Cardiac atrium fibroblast (primary cell): ENCODE data around the gene CEBPA.

- RAMPAGE, long total RNA: no peak
Measured at GRCh38 chr19:33246608-33247285, 21.1 kb upstream of the SLC7A10 start.

GRCh38 chr19:33293974-33294630 lies 8.2 kb downstream of the CEBPA start:
- RAMPAGE, long total RNA: no peak

DNA sequence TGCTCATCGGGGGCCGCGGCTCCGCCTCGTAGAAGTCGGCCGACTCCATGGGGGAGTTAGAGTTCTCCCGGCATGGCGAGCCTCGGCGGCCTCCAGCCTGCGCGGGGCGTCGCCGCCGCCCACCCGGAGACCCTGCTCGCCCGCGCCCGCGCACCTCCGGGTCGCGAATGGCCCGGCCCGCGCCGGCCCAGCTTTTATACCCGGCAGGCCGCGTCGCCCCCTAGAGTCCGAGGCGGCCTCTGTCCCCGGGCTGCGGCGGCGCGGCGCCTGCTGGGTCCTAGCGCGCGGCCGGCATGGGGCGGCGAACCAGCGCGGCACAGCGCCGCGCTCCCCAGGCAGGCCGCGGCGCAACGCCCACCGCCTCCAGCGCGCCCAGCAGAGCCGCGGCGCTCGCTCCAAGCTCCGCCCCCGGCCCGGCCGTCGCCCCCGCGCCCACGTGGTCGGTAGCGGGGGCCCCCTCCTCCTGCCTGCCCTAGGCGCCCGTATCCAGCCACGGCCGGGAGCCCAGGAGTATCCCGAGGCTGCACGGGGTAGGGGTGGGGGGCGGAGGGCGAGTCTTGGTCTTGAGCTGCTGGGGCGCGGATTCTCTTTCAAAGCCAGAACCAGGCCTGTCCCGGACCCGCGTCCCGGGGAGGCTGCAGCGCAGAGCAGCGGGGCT lies at the start of gene CEBPA:
Gene CEBPA, minus strand, starts transcription at position 169 of the 658 bp plus-strand sequence.
- RAMPAGE, long total RNA: no peak

DNA sequence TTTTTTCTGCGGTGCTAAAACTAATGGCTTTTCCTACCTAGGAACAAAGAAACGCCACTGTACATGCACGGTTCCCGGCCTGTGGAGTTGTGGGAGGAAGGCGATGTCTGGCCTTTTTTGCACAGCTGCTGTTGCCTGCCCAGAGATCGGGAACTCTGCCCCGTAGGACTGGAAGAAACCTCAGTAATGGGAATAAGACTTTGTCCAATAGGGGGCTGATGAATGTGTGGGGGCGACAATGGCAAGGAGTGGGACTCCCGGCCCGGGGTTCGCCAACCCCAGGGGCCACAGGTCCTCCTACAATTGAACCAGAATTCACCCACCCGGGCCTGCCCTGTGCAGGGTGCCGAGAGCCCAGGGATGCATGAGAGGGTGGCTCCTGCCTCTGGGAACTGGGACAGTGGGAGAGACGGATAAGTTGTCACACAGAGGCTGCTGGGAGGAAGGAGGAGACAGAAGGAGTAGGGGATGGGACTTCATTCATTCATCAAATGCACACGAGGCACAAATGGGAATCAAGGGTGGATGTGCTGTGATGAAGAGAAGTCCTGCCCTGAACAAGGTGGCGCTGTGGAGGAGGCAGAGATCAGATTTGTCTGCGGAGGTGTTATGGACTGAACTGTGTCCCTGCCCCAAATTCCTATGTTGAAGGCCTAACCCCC lies 2.1 kb upstream of the CEBPA start:
- RAMPAGE, long total RNA: no peak

DNA sequence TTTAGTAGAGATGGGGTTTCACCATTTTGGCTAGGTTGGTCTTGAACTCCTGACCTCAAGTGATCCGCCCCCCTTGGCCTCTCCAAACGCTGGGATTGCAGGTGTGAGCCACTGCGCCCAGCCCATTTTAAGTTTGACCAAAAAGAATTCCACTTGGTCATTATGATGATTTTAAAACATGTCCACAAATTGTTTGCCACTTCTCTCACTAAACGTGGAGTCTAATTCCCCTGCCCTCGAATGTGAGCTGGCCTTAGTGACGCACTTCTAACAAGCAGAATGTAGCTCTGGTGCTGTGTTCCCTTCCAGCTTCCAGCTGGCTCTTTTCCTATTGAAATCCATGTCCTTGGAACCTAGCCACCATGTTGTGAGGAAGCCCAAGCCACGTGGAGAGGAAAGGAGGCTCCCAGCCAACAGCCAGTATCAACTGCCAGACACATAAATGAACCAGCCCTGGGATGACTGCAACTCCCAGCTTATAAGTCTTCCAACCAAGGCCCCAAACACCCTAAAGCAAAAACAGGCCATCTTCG lies 23.5 kb upstream of the CEBPA start:
- RAMPAGE, long total RNA: no peak

DNA sequence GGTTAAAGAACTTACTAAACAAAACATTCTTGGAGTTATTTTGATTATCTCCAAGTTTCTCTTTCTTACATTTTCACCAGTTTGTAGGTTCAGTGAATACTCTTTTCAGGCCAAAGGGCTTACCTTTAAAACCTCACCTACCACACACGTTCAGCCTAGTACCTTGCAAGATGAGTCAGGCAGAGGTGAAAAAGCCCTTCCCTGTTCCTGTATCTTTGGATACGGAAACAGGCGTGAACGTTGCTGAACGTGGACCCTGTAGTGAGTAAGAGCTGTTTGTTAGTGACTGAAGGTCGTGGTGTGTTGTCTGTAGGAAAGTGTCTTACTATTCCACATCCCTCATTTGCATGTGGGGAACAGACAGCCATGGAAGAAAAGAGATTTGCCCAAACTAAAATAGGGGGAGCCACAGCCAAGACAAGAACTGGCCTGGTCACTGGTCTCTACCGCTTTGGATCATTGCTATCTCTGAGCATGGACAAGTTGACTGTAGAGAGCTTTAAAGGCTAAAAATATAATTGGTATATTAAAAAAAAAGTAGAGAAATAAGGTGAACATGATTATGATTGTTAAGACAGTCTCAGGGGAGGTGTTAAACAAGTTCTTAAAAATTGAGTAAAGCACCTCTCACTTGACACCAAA lies 3.5 kb downstream of the CEBPG start:
- RAMPAGE, long total RNA: no peak

DNA sequence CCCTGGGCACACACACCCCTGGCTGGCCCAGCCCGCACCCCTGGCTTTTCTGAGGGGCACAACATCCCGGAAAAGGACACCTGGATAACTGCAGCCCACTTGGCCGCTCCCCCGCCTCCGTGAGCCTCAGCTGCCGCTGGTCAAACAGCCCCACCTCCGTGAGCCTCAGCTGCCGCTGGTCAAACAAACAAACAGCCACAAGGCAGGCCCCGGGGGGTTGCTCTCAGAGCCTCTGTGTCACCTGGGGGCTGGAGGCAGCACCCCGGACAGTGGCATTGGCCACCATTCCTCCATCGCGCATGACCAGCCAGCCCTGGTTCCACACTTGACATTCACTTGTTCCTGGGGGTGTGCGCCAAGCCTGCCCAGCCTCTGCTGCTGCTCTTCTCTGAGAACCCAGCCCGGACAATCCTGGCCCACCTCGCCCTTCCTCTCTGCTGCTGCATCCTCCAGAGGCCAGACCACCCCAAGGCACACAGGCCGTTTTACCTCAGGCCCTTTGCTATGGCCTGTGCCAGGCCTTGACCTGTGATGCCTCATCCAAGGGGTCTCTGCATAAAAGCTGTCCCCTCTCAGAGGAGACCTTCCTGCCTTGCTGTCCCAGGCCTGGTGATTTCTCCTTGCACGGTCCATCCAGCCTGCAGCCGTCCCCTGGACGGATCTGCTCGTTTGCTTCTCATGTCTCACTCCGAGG lies 20.0 kb downstream of the CEBPG start:
- RAMPAGE, long total RNA: no peak

DNA sequence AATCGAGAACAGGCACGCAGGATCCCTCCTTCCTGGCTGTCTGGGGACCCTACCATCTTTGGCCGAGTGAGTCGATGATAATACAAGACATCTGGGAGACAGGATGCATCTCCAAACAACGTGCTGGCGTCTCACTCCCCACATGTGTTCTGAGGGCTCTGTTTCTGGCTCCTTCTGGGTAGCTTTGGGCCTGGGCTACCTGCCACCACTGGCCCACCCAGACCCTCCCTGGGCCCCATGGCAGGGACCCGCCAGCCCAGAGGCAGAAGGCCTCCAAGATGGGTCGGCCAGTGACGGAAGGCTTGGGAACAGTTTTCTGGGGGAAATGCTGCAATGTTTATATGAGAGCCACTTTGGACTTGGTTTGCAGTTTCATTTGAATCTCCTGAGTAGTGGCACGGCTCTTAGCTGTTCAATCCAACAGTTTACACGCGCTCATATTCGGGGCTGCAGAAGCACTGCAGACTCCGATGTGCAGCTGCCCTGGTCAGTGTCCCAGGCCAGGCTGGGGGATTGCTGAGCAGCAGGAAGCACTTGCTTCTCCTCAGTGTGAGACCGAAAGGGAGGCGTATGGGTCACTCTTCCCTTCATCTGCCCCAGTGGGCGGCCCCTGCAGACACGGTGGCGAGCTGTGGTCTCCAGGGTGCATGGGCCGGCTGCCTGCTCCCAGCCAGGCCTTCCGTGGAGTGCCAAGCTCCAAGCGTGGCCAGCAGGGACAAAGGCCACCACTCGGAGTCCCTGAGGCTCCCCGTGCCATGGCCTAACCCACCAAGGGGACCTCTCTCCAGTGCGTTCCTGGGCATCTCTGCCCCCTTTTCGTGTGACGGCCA lies 31.7 kb downstream of the CEBPG start:
- RAMPAGE, long total RNA: no peak

DNA sequence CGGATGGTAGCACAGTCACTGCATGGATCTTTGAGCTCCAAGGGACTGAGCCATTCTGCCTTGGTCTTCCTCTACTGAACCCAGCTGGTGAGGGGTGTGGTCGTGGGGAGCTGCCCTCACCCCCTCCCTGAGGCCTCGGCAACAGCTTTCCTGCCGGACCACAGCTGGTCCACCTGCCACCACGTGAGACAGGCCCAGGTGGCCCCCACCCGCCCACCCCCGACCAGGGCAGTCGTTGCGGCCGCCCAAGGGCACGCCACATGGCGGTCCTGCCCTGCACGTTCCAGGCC lies 40.8 kb downstream of the CEBPG start:
- RAMPAGE, long total RNA: no peak

GRCh38 chr19:33438100-33438657 lies 64.7 kb downstream of the CEBPG start:
- RAMPAGE, long total RNA: no peak

DNA sequence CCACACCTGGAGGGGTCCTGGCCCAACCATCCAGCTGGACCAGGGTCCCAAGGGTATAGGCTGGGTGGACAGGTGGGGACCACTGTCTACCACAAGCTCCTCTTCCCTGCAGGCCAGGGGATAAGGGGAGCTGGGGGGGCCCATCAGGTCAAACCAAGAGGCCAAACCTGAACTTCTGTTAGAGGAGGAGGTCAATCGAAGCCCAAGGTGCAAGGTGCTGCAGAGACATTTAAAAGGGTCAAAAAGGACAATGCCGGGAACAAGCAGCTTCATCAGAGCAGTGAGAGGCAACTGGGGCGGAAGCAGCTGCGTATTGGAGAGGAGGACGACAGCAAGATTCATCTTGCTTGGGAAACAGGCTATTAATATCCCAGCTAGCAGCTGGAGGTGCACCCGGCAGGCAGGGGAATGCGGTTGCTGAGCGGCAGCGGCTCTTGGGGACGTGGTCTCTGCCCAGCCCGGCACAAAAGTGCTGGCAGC lies 34.8 kb downstream of the PEPD start:
- RAMPAGE, long total RNA: no peak

- RAMPAGE, long total RNA: no peak
Measured at GRCh38 chr19:33795692-33796211, 918 bp upstream of the KCTD15 start.

DNA sequence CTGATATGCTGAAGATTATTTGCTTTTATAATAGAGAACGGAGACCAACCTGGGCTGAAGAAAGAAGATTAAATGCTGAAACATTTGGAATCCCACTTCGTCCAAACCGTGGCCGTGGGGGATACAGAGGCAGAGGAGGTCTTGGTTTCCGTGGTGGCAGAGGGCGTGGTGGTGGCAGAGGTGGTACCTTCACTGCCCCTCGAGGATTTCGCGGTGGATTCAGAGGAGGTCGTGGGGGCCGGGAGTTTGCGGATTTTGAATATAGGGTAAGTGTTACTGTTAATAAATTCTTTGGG lies 32.9 kb upstream of the GARRE1 start:
- RAMPAGE, long total RNA: no peak

DNA sequence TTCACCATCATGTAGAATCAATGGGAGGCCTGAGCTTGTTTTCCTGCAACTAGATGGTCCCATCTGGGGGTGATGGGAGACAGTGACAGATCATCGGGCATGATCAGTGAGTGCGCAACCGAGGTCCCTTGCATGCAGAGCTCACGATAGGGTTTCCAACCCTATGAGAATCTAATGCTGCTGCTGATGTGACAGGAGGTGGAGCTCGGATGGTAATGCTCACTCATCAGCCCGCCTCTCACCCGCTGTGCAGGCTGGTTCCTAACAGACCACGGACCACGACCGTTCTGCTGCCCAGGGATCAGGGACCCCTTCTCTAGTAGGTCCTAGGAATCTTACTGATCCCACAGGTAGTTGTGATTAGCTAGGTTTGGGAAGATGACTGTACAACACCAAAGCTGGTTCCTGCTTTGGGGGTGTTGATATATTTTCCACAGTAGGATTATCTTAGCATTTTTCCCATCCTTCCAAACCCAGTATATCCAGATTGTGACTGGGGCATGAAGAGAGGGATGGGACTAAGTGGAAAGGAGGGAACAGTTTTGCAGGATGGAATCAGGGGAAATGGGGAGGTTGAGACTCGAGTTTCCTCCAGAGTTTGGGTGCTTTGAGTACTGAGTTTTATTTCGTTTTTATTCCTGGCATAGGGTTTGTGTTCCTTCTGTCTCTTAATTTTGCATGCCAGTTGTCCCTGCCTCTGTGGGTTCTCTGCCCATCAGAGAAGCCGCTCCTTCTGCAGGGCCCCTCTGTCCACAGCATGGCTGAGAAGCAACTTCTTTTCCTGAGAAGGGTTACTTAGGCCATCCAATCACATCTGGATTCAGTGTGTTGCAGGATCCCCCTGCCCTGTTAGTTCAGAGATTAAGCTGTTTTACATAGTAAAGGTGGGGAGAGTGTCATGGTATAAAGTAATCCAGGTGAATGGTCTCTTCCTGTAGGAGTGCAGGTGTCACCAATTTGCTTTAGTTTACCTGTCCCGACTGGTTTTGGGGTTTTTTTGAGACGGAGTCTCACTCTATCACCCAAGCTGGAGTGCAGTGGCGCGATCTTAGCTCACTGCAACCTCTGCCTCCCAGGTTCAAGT lies 23.2 kb upstream of the GARRE1 start:
- RAMPAGE, long total RNA: no peak

GRCh38 chr19:34299588-34299954 lies 45.2 kb downstream of the GARRE1 start:
- RAMPAGE, long total RNA: no peak

DNA sequence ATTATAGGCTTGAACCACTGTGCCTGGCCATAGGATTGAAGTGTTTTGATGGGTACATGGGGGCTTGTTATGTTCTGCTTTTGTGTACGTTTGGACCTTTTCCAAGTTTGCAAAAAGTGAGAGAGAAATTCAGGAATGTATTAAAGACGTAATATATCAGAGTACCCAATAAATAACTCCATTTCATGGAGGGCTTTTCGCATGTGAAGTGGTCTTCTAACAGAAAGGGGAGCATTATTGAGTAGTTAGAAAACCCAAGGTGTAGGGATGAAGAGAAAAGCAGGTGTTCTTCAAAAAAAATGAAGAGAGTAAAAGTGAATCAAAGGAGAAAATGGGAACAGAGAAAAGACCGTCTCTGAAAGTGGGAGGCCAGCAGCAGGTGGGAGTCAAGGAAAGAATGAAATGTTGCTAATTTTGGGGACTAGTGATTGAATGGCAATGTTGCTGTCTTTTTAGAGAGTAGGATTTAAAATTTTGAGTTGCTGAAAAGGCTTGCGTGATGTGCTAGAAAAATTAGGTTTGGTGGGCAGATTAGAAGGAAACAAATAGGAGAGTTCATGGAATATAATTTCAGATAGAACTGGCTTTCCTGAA lies 55.3 kb upstream of the GPI start:
- RAMPAGE, long total RNA: no peak

GRCh38 chr19:34313110-34313644 lies 51.8 kb upstream of the GPI start:
- RAMPAGE, long total RNA: no peak

DNA sequence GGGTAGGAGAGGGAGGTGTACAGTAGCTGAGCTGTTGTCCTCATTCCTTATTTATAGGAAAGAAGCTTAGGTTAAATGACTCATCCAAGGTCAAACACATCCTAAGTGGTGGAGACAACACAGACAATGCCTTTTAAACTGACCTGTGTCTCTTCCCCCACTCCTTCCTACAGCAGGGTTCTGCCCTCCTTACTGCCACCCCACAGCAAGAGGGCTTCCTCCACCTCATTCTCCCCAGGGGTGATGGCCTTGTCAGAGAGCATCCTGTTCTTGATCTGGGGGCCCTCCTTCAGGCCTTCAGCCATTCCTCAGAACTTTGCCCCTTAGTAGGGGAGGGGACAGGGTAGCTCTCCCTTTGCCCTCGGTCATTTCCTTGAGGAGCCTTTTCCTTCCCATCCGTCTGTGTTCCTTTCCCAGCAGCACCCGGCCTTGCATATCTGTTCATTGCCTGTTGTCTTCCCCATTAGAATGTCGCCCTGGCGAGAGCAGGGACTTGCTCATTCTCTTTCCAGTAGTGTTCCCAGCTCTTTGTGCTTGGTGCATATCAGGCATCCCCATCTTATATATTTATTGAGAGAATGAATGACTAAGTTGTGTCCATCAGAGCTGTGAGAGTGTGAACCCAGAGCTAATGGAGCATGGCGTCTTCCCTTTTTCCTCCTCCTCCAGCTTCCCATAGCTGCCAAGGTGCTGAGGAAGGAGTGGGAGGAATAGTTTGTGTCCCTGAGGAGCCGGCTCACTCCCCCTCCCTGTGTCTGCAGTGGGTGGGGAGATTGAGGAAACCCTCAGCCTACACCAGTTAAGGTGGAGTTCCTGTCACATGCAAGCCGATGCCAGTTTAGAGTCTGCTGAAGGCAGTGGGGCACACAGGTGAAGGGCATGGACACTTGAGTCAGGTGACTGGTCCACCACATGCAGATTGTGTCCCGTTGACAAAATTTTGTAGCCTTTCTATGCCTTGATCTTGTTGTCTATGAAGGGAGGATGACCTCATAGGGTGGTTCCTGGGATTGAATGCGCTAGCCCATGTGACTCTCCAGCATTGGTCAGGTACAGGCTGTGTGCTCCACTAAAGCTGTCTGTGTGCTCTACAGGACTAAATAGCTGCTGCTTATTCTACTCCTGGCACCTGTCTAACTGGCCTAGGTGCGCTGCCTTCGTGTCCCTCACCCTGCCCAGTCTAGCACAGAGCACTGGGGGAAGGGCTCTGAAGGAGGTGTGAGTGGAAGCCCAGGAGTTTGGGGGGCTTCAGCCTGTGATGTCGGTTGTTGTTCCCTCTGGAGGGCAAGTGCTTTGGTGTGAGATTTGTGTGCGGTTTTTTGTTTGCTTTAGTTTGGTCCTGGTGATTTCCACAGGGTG lies 47.7 kb upstream of the GPI start:
- RAMPAGE, long total RNA: no peak

- RAMPAGE, long total RNA: no peak
Measured at GRCh38 chr19:34365495-34366185, 644 bp downstream of the GPI start.

- RAMPAGE, long total RNA: no peak
Measured at GRCh38 chr19:34412236-34412549, 8.0 kb downstream of the PDCD2L start.